PC-3 (cell line): ENCODE measurements around a stretch of chr21.

DNA sequence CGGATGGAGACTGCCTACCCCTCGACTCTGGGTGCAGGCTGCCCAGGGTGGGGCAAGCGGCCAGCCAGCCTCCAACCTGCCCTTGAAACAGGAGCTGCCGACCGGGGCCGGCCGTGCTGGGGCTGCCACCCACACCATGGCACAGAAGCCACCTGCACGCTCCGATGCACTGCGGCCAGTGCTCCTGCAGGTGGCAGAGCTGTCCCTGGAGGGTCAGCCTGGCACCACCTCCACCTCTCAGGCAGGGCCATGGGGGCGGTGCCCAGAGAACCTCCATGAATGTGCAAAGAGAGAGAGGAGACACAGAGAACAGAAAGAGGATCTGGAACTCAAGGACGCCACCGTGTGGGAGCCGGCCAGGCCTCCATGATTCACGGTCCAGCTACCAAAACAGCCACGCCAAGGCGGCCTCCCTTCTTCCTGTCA, 5397.8 kb upstream of the TPTE start:
- RAMPAGE, long total RNA: no peak

- RAMPAGE, long total RNA: no peak
These were observed 5394.2 kb upstream of the TPTE start for GRCh38 chr21:5127306-5127524.

DNA sequence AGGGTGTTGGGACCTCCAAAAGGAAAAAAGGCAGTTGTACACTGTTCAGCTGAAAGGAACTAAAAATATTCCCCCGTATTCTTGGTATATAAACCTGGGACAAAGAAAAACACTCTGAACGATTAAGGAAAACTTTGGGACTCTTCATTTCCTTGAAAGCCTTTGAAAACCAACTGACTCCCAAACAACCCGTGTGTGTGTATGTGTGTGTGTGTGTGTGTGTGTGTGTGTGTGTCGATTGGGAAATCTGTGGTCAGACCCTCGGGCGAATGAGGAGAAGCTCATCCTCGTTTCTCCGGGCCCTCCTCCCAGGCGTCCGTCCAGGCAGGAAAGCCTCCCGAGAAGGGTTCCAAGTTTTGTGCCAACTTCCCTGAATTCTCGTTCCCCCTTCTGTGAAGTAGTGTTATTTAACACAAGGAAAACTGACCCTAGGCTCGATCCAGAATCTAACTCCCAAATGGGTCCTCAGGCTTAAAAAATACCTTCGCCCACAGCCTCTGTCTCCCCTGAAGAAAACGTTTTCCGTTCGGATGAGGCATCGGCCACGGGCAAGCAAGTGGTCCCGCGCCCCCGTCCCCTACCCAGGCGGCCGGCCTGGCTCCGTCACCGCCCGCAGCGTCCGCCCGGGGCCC, 4411.6 kb upstream of the TPTE start:
- RAMPAGE, long total RNA: no peak

DNA sequence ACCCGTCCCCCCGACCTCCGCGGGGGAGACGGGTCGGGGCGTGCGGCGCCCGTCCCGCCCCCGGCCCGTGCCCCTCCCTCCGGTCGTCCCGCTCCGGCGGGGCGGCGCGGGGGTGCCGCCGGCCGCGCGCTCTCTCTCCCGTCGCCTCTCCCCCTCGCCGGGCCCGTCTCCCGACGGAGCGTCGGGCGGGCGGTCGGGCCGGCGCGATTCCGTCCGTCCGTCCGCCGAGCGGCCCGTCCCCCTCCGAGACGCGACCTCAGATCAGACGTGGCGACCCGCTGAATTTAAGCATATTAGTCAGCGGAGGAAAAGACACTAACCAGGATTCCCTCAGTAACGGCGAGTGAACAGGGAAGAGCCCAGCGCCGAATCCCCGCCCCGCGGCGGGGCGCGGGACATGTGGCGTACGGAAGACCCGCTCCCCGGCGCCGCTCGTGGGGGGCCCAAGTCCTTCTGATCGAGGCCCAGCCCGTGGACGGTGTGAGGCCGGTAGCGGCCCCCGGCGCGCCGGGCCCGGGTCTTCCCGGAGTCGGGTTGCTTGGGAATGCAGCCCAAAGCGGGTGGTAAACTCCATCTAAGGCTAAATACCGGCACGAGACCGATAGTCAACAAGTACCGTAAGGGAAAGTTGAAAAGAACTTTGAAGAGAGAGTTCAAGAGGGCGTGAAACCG, 2263.4 kb upstream of the TPTE start:
- RAMPAGE, long total RNA: no peak

DNA sequence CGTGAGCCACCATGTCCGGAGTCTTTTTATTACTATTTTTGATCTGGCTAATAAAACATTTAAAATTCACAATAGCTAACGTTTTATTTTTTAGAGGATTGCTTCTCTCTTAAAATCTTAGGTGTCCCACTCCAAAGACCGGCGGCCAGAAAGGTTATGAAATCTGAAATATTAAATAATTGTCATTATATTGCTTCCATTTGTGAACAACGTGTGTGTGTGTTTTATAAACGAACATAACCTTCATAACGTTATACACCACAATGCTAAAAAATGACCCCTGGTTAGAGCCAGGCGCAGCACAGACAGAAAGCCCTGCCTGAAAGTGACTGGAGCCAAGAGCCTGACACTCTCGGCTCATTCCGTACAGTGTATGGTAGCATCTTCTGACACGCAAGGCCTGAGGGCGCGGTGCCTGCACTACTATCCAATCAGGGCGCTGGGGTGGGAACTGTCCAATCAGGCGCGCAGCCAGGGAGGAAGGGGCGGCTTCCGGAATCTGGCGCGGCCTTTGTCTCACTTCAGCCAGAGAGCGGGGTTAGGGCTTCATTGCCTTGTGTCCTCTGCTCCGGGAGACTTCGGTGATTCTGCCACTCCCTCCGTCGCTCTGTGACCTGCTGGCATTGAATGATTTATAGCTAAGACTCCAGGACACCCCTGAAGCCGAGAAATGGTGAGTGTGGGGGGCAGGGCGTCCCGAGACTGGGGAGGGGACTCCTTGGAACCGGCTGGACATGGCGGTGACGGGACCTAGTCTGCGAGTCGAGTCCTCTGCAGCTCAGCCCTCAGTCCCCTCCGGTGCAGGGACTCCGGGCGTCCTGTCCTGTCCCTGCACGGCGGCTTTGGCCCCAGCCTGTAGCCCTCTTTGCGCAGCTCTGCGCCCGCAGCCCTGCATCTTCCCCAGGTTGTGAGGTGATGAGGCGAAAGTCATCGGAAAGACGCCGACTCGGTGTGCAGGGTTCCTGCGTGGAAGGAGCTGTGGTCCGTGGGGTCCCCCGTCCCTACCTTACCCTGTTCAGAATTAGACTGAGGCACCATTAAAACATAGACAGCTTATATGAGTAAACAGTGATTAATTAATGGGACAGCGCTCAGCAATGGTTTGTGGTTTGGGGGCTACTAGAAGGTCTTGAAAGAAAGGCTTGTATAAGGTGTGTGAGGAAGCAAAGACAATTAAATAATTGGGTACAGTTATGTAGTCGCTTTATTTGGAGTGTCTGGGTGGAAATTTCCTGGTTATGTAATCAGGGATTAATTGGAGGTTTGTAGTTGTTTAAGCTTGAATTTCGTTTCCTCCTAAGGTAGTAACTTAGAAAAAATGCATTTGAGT, 183.4 kb downstream of the LIPI start:
- RAMPAGE, long total RNA: no peak

GRCh38 chr21:14048347-14048910, 162.3 kb downstream of the LIPI start:
- RAMPAGE, long total RNA: no peak

- RAMPAGE, long total RNA: no peak
These were observed 8.9 kb downstream of the SAMSN1 start for GRCh38 chr21:14536992-14537747.

DNA sequence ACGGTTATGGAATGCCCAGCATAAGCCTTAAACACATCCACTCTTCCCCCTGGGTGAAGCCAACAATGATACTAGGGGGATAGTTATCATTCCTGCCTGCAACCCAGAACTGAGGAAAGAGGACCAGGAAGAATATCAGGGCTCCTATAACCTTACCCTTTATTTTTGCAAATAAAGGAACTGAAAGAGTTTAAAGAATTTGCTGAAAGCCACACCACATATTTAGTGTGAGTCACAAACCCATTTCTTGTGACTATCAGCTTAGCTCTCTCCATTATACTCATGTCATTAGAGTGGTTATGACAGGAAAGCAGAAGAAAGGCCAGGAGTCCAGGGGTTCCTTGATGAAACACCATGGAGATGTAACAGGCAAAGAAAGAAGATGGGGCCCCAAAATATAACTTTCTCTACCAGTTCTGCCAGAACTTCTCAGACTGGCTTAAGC, 141.1 kb upstream of the SAMSN1 start:
- RAMPAGE, long total RNA: no peak

DNA sequence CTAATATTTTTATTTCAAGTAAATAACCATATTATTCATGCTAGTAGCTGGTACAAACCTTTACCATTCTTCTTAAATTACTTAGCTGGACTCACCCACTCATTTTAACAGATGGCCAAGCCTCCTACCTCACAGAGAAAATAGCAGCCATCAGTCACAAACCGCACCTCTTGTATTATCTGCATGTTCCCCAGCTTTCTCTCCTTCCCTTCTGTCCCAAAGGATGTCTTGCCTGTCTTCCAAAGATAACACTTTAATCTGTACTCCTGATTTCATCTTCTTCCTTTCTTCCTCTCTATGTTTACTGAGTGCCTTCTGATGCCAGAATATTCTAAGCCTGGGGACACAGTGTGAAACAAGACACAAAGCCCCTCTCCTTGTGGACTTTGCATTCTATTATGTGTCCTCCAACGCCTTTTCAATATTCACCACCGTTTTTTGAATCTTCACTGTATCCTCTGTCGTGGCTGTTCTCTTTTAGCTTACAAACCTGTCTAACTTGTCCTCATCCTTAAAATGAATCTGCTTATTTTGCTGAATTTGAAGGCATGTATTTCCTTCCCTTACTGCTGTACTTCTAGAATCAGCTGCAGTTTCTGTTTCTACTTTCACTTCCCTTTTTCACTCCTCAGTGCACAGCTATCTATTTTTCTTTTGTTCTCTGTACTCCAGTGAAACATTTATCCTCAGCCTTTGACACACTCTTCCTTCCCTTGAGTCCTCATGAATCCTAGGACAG, 216.8 kb upstream of the SAMSN1 start:
- RAMPAGE, long total RNA: no peak

DNA sequence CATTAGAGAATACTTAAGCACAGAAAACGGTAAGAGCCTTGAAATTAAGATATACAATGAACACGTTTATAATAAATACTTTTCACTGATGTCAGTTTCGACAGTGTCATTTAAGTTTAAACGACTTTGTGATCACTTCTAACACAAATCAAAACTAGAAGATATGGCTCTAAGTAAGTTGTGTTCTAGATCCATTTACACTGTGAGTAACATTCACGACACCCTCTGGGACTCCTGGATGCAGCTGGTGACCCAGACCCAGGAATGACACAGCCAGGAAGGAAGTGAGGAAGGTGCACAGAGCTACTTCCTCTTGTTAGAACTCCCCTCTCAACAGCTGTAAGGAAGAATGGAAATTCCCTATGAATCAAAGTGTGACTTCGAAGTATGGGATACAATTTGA, 185.5 kb downstream of the NRIP1 start:
- RAMPAGE, long total RNA: no peak

DNA sequence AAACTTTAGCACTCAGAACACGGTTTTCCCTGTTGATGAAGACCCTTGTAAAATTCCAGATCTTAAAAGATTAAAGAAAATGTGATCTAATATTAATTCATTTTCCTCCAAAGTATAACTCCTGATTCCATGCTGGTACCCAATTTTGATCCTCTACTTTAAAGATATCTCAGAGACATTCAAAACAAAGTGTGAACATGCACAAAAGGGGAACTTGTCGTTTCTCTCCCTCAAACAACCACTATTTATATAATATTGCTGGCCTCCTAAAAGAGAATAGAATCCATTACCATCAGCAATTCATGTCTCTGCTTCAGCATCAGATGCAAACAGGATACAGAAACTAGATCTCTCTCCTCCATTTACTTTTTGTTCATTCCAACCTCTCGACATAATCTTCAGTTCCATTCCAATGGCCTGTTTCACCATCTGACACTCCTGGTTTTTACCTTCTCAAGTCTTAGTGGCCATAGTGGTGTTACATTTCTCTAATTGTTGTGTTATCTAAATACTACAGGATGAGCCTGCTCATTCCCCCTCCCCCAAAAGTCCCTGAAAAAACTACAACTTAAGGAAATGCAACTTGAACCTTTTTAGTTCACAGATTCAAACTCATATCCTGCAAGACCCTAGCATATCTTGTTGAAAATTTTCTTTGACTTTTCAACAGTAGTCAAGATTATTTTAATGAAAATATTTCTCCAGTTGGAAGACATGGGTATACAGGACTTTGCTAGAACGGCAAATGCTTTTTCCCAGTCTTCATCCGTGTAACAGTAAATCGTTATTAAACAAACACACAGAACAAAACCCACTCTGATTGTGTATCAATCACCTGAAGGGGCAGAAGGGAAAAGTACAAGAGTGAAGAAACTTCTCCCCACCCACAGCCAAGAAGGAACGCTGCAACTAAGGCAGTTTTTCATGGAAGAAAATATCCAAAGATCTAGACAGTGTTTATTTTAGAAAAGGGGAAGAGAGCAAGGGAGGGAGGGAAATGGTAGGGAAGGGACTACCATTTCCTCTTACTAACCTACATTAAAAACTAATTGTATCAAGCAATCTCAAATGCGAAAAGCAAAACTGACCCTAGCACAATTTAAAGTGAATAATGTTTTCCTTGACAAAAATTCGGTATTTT, 3.9 kb downstream of the NRIP1 start:
- RAMPAGE, long total RNA: no peak

GRCh38 chr21:15066206-15066798, 1.5 kb upstream of the NRIP1 start:
- RAMPAGE, long total RNA: no peak

DNA sequence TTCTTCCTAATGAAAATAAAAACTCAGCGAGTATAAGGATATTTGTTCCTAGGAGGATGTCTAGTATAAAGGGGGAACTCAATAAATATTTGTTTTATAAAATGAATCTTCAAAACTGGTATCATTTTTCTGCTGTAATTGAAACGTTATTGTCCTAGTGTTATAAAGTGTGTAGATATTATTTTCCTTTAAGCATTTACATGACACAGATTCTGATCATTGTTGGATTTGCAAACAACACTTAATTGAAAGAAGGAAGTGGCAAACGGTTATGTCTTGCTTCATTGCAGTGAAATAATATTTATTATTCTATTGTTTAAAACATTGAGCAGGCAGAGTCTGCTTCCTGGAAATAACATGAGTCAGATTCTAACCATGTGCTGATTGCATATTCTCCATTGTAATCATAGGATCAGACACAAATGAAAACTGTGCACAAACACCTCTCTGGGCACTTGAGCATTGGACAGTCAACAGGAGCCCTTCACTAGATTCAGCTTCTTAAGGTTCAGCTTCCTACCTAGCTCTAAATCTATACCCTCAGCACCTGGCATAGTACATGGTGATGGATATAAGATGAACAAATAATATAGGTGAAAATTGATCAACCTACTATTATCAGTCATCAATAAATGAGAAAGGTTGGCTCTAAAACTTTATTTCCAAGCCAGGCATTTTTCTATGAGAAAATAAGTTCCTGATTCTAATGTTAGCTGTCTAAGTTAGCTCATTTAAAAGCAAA, 46.8 kb upstream of the USP25 start:
- RAMPAGE, long total RNA: no peak

GRCh38 chr21:16305591-16306263, 575.9 kb downstream of the USP25 start:
- RAMPAGE, long total RNA: no peak

GRCh38 chr21:16424229-16425027, 694.6 kb downstream of the USP25 start:
- RAMPAGE, long total RNA: no peak

- RAMPAGE, long total RNA: no peak
These were observed 803.9 kb downstream of the USP25 start for GRCh38 chr21:16533617-16534189.

GRCh38 chr21:16536964-16537850, 807.4 kb downstream of the USP25 start:
- RAMPAGE, long total RNA: no peak

DNA sequence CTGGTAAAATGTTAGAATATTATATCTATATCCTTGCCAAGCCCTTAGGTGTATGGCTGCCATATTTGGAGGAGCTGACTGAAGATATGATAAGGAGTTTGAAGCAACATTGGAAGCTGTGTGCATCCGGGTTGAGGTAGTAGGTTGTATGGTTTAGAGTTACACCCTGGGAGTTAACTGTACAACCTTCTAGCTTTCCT, 809.8 kb downstream of the USP25 start:
- RAMPAGE, long total RNA: no peak

DNA sequence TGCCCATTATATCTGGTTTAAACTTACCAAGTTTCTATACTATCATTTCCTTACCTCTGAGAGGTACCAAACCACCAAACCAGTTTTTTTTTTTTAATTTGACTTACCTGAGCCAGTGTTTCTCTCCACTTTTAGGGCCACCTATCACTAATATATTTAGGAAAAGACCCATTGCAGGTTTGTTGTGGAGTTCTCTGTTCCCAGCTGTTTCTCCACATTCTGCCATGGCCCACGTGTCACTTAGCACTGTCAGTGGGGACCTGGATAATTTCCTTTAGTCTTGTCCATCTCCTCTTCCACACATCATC, 87.0 kb upstream of the CXADR start:
- RAMPAGE, long total RNA: no peak

- RAMPAGE, long total RNA: no peak
These were observed 83.8 kb upstream of the CXADR start for GRCh38 chr21:17429048-17429379.